Cardiac muscle cell (in vitro differentiated cells and primary cell): ENCODE data around the gene HSD17B7.

- RAMPAGE, long total RNA = no peak
- RRBS = no CpG with 5 or more reads among the region's 10 CpGs
Measured at GRCh38 chr1:161193501-161193941, 5.3 kb downstream of the ADAMTS4 start.

GRCh38 chr1:161201855-161202281 is 299 bp upstream of the NDUFS2 start:
- RAMPAGE, long total RNA = no peak
- RRBS = 0% methylated on average over 4 of the region's 24 CpGs

DNA sequence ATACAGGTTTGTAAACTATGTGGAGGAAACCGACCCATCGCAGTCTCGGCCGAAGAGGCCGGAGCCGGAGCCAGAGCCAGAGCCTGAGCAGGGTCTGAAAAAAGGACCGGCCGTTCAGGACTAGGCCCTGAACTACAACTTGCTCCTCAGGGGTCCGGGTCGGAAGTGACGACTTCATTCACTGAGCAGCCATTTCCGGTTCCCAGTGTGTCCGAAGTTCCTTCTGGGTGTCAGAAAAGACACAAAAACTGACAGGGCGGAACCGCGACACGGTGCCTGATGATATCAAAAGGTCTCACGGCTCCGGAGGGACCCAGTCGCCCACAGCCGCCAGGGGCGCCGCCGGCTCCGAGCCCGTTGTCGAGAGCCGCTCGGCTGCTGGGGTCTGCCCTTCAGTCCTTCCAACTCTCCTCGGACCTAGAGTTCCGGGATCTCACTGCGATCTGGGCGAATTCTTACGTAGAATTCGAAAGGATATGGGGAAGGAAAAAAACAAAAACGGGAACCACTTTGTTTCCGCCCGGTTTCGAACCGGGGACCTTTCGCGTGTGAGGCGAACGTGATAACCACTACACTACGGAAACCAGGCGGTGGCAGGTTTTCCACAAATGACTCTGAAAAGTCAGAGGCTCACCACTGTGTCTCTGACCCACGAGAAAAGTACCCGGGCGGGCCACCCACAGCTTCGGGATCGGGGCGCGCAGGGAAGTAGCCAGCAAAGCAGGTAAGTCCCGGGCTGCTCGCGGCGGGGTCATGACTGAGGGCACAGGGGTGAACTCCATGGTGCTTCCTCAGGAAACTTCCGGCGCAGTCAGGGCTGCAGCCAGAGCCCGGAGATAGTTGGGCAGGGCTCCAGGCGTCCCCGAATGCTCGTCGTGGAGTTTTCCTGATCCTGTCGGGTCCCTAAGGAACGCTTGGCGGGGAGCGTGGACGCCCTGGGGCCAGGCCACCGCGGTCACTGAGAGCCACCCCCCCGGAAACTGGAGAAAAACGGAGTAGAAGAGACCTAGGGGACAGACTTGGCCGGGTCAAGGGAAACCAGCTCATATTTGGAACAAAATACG is 31.8 kb upstream of the CFAP126 start:
- RAMPAGE, long total RNA = start-site peak on the plus strand centred at position 779 of the sequence, 429 bp wide, 33 and 55 reads in 2 replicates
- RRBS = 3% methylated on average over 44 of the region's 75 CpGs

DNA sequence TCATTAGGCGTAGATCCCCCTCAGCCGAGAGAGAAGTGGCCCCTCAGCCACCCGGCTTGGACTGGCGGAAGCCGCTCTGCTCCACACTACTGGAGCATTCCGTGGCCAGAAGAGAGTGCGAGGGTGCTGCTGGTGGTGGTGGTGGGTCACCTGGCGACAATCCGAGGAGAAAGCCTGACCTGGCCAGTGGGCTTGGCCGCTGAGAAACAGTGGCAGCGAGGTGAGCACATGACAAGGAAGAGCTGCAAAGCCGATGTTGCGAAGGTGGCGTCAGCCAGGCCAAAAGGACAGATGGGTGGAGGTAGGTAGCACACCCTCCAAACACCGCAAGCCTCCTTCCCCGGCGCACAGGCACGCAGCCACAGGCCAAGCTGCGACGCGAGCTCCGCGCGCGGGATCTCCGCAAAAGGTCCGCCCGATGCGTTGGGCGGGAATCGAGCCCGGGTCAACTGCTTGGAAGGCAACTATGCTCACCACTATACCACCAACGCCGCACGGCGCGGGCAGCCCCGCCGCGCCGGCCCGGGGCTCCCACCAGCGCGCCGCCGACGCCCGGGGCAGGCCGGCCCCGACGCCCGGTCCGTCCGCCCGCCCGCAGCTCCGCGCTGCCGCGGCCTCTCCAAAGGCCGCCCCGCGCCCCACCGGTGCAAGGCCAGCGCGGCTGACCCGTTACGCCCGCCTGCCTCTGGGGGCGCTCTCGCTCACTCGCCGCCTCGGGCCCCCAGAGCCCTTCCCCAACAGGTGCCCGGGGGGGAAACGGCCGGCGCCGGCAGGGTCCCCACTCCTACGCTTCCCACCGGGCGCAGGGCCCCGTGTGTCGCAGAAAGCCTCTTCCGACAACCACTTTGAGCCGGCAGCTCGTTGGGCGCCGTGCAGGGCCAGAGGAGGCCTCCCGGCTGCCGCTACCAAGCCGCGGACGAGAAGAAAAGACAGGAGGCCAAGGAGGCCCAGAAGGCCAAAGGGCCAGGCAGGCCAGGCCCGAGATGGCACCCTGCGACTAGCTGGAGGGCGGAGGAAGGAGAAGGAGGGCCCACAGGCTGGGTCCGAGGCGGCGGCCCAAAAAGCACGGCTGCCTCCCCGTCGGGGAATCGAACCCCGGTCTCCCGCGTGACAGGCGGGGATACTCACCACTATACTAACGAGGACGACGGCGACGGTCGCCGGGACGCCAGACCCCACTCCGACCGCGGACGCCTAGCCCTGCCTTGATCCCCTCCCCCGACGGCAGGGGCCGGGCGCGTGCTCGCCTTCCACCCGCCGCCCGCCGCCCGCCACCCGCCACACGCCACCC is 65.1 kb upstream of the FCGR2A start:
- RAMPAGE, long total RNA = no peak
- RRBS = 11% methylated on average over 23 of the region's 133 CpGs

GRCh38 chr1:161605675-161606382 is 25.1 kb downstream of the FCGR3B start:
- RAMPAGE, long total RNA = no peak
- RRBS = under 1% methylated on average over 12 of the region's 63 CpGs

DNA sequence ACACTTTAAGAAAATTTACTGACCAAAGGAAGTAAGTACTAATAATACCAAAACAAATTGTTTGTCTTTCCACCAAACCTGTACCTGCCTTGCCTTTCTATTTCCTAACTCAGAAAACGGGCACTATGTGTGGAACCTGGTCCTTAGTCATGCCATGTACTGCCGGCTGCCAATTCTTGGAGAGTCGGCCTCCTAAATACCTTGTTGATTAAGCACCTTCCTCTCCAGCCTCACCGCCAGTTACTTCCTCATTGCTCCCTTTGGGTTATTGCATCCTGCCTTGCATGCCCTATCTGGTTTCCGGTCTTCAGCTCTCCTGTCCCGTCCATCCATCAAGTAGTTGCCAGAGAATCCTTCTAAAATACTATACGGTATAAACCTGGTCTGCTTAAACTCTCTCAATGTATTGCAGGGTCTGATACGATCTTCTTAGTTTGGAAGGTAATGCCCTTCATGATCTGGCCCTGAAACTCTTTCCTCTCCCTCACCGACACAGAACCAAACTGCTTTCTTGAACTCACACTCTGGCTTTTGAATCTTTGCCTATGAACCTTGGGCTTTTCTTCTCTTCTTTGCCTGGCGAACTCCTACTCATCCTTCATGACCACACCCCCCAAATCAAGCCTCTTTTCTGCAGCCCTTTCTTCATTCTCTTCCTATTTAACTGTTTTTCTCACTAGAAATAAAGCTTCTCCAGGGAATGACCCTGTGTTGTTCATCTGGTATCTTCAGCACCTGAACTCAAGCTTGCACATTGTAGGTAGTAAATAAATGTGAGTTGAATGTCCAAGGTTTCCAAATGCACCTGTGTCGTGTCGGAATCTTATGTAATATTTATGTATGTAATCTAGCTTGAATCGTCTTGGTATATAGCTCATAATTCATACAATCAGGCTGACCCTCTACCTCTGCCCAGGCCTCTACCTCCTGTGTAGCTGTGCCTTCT is 8.7 kb downstream of the FCGR3B start:
- RAMPAGE, long total RNA = no peak
- RRBS = no CpG with 5 or more reads among the region's 13 CpGs

- RAMPAGE, long total RNA = no peak
- RRBS = no CpG with 5 or more reads among the region's 1 CpG
Measured at GRCh38 chr1:161624510-161625002, 6.4 kb downstream of the FCGR3B start.

DNA sequence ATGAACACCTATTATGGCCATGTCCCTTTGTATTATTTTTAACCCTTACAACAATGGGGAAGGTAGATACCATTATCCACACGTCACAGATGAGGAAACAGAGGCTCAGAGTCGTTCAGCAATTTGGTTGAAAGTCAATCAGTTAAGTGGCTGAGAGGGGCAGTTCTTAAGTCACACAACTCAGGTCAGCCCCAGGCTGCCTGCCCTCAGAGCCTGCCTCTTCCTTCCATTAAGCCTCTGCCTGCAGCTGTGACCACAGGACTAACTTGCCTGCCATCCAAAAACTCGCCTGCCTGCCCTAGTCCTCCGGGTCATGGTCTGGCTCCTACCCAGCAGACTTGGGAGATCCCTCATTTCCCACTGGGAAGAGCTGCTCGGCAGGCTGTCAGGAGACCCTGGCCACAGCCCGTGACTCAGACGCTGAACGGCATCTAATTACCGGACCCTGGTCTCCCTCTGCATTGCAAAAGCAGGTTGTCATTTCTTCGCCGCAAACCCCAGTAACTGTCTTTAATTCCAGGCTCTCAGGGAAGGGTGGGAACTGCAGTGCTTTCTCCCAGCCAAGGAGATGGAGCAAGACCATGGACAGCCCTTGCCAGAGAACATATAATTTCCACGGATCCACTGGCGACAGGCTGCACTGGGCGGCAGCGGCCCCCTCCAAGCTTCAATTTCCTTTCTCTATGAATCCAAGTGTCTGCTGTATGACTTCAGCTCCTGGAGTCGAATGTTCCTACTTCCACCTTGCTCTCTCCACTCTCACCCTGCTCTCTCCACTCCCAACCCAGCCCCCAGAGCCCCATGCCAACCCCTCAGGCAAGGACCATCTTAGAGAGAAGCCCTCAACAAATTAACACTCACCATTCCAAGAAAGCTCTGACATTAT is 20.5 kb downstream of the OLFML2B start:
- RAMPAGE, long total RNA = no peak
- RRBS = 90% methylated on average over 4 of the region's 16 CpGs

GRCh38 chr1:162028717-162029170 is 5.1 kb upstream of the OLFML2B start:
- RAMPAGE, long total RNA = no peak
- RRBS = no CpG with 5 or more reads among the region's 8 CpGs

GRCh38 chr1:162131307-162131869 is 61.9 kb downstream of the NOS1AP start:
- RAMPAGE, long total RNA = no peak
- RRBS = no CpG with 5 or more reads among the region's 2 CpGs

GRCh38 chr1:162523221-162524291 is 25.9 kb downstream of the UHMK1 start:
- RAMPAGE, long total RNA = no peak
- RRBS = no CpG with 5 or more reads among the region's 4 CpGs

- RAMPAGE, long total RNA = no peak
- RRBS = no CpG with 5 or more reads among the region's 5 CpGs
Measured at GRCh38 chr1:162560526-162560942, 988 bp upstream of the UAP1 start.

DNA sequence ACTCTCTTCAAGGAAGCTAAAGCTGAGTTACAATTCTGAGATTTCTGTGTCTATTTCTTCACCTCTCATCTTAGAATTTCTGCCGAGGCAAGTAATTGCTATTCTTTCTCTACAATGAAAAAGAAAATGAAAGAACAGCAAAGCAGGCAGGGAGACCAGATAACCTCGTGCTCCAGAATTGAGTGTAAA is 5.6 kb upstream of the DDR2 start:
- RAMPAGE, long total RNA = no peak
- RRBS = no CpG with 5 or more reads among the region's 2 CpGs

GRCh38 chr1:162633079-162633870 is 1.0 kb downstream of the DDR2 start:
- RAMPAGE, long total RNA = no peak
- RRBS = no CpG with 5 or more reads among the region's 8 CpGs

GRCh38 chr1:162780041-162781120 is 10.1 kb upstream of the HSD17B7 start:
- RAMPAGE, long total RNA = no peak
- RRBS = no CpG with 5 or more reads among the region's 6 CpGs

DNA sequence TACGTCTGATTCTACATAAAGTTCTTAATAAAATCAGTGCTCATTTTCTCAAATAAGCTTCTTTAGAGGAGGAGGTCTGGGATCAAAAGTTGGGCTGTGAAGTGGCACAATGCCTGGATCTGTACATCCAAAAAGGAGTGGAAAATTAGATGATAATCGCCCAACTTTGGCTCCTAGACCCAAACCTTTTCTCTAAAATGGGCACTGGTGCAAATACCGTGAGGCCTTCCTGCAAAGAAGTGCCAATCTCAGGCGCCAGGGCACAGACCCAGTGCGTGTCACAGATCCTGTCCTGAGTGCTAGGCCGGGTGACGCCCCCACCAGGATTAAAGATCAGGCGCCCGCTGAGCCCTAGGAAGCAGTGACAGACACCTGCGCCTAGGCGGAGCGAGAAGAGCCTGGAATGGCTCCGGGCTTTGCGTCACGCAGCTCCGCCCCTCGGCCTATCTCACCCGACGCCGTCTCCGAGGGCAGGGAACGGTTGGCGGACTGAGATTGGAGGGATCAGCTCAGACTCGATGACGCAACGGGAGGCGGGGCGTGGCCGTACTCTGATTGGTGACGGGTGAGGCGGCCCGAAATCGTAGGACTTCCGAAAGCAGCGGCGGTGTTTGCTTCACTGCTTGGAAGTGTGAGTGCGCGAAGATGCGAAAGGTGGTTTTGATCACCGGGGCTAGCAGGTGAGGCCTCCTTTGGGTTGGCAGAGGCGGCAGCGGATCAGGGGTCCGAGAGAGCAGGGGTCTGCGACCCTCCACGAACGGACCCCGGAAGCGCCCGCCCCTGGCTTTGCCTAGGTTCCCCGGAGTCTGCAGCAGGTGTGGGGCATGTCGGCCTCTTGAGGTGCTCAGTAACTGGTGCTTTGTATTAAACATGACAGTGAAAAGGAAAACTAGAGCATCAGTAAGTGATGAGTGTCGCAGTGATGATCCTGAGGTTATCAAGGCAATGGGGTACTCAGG is at the start of gene HSD17B7:
Gene HSD17B7 (plus strand): TSS at position 547 of the 959 bp plus-strand sequence.
- RAMPAGE, long total RNA = no peak
- RRBS = 2% methylated on average over 1 of the region's 52 CpGs

GRCh38 chr1:162822265-162823342 is 32.1 kb downstream of the HSD17B7 start:
- RAMPAGE, long total RNA = no peak
- RRBS = 3% methylated on average over 13 of the region's 48 CpGs

DNA sequence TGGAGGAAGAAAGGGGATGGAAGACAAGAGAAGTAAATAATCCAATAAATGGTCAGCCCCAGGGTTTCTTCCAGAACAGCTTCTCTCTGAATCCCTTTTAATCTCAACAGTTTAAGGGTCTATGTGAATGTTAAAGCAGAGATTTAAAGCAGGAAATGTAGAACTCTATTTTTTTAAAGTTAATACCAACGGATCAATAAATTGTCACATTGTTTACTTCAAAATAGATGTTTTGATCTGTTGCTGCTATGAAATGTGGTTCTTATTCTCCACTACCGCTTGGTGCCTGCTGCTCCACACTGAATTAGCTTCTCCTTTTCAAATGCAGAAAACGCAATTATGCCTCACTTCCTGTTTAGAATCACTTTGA is 36.0 kb downstream of the RGS5 start:
- RAMPAGE, long total RNA = no peak
- RRBS = no CpG with 5 or more reads among the region's 3 CpGs

GRCh38 chr1:164557164-164557692 is 1.8 kb upstream of the PBX1 start:
- RAMPAGE, long total RNA = no peak
- RRBS = no CpG with 5 or more reads among the region's 5 CpGs

GRCh38 chr1:164560850-164561464 is 2.0 kb downstream of the PBX1 start:
- RAMPAGE, long total RNA = no peak
- RRBS = no CpG with 5 or more reads among the region's 7 CpGs